Panc1 (cell line): ENCODE data around the gene TRIM43B.

DNA sequence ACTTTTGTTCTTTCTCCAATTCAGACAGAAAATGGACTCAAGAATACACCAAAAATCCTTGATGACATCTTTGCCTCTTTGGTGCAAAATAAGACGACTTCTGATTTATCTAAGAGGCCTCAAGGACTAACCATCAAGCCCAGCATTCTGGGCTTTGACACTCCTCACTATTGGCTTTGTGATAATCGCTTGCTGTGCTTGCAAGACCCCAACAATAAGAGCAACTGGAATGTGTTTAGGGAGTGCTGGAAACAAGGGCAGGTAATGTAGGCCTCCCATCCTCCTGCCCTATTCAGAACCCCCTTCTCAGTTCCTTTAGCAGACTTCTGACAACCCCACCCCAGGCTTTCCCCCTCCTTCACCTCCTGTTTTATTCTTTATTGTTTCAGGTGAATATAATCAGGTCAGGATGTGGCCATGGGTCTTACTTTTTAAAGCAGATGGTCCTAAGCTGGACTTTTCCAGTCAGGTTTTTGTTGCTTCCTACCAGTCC, 41.3 kb downstream of the KDM3A start:
- RRBS, 2 experiments: no CpG with 5 or more reads among the region's 2 CpGs

GRCh38 chr2:86622197-86622837, 1.3 kb downstream of the RNF103 start:
- RRBS, 2 experiments: 7% methylated on average over 2 of the region's 16 CpGs; no CpG with 5 or more reads in 1 of the 2 experiments

- RRBS, 2 experiments: no CpG with 5 or more reads among the region's 6 CpGs
Measured at GRCh38 chr2:86855900-86856302, 5.8 kb downstream of the CD8B start.

GRCh38 chr2:87469058-87470209, 278.5 kb upstream of the PLGLB2 start:
- RRBS, 2 experiments: 47 to 78% methylated on average over 1 of the region's 24 CpGs

GRCh38 chr2:87495135-87495669, 252.7 kb upstream of the PLGLB2 start:
- RRBS, 2 experiments: no CpG with 5 or more reads among the region's 8 CpGs

DNA sequence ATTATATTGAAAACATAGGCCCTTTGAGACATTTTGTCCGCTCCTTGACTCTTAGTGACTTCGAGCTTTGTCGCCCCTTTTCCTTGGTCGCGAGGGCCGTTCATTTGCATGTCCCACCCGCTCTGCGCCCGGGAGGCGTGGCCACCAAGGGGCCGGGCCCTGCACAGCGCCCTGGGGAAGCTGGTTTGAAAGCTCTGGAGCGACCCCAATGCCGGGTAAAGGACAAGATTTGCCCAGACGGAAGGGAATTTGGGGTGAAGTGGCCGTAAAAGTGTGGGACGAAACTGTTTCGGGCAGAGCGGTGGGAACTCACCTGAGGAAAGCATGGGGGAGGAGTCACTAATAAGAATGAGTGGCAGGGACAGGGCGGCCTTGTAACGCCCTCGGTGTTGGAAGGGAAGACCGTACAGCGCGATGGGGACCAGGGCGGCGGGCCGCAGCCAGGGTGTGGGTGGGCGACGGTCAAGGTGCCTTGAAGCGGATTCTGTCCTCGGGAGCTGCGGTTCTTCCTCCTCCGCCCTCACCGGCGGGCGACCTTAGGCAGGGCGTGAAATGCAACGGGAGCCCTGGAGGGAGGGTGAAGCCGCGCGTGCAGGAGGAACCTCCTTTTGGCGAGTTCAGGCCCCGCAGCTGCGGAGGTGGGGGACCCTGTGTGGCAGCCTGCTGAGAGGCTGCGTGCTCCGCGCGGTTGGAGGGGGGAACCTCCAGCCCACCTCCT, 38.8 kb downstream of the KRCC1 start:
- RRBS, 2 experiments: 1 to 10% methylated on average over 2 of the region's 49 CpGs

- RRBS, 2 experiments: no CpG with 5 or more reads among the region's 7 CpGs
Measured at GRCh38 chr2:88054138-88054742, 1.3 kb downstream of the KRCC1 start.

DNA sequence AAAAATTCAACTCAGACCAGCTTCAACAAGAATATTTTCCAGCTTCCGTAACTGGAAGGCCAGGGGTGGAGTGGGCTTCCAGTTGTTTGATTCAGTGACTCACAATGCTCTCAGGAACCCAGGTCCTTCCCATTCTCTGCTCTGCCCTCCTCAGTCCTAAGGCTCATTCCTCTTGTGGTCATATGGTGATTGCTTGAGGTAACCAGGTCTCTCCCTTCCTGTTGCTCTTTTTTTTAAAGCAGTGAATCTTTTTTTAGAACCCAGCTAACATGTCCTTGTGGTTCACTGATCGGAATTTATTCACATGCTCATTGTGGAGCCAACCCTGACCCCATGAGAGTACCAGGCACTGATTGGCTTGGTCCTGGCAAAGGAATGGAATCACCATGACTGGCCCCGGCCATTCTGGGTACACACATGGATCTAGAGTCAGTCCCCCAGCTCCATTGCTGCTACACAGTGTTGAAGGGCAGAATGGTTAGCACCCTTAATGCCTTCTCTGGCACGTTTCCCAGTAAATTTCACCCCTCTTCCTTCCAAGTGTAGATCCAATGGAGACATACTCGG, 7.4 kb downstream of the THNSL2 start:
- RRBS, 2 experiments: no CpG with 5 or more reads among the region's 5 CpGs

- RRBS, 2 experiments: no CpG with 5 or more reads among the region's 11 CpGs
Measured at GRCh38 chr2:88857181-88857750, 165.8 kb downstream of the RPIA start.

DNA sequence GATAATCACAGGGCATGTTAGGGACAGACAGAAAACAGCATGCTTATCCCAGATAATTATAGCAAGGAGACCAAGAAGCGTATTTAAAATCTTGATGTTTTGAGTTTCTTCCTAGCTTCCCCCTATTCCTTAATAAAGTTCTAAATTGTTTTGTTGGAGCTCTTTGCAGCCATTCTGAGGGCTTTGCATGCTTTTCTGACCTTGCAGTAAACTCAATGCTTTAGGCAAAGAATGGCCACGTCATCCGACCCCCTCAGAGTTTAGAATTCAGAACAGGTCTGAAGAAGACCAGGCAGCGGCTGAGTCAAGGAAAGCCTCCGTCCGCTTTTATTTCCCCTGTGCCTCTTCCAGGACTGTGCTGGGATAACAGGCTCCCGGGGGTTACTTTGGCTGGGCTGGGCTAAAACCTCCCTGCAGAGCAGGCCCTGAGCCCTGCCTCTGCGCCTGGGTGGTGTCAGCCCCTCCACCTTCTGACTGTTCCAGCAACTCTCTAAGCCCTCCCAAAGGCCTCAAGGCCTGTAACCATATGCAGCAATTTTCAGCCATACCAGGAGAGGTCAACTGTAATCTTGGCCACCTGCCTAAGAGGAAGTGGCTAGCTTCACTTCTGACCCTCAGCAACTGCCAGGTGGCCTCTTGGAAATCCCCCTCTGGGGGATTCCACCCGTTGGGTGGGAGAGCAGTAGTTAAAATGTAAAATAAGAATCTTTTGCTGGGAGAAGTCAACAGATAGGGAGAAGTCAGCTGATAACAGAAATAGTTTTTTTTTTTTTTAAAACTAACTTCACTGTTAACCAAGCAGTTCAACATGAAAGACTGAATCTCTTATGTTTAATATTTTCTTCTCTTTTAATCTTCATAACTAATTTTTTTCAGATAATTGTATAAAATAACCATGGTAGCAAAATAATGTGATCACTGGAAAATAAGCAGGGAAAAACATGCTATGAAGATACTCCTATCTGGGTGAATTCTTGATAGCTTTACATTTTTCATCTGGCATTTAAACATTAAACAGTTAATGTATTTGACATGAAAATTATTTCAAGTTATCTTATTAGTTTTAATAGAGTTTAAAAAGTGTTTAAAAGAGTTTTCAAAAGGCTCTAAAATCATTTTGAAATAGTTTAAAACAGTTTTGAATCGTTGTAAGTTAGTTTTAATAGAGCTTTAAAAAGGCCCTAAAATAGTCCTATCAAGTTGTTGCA, 166.7 kb downstream of the RPIA start:
- RRBS, 2 experiments: no CpG with 5 or more reads among the region's 10 CpGs

DNA sequence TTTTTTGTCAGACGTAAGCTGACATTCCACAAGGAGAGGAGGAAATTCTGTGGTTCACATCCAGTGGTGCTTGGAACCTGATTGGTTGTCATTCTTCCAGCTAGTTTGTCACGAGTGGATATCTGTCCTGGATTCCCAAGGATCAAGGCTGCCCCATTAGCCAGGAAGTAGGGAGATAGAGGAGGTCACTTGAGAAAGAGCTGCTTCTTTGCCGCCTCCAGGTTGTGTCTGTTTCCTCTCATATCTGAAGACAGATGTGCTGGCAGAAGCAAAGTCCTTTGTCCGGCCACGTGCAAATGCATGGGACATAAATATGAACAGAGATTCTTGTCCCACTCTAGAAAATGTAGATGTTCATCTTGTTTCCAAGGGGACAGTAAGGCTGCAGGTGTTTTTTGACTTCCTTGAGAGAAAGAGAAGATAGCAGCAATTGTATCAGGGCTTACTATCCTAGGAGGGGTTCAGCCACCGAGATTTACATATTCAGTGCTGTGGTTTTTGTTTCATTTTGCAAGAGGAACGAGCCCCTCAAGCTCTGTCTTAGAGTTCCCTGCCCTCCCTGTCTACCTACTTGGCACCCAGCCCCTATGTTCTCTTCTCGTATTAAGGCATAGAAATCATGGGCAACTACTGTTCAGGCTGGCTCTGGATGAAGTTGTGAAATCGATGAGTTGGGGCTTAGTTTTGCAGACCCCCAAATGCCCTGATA, 174.5 kb downstream of the RPIA start:
- RRBS, 2 experiments: no CpG with 5 or more reads among the region's 9 CpGs

DNA sequence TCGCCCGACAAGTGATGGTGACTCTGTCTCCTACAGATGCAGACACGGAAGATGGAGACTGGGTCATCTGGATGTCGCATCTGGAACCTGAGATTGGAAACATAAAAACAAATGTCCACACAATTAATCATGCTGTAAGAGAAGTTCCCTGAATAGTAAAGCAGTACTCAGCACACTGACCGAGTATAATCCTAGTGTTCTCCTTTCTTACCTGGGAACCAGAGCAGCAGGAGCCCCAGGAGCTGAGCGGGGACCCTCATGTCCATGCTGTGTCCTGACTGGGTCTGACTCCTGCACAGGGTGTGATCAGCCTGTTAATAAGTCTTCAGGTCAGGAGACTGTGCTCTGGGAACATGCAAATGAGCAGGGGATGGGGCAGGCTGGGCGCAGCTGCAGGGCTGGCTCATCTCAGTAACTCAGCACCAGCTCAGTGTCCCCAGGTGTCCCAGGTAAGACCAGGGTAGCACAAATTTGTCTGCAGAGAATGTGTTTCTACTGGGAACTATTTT, 349.0 kb downstream of the RPIA start:
- RRBS, 2 experiments: no CpG with 5 or more reads among the region's 7 CpGs

DNA sequence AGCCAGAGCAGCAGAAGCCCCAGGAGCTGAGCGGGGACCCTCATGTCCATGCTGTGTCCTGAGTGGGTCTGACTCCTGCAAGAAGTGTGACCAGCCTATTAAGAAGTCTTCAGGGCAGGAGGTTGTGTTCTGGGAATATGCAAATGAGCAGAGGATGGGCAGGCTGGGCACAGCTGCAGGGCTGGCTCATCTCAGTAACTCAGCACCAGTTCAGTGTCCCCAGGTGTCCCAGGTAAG, 354.9 kb downstream of the RPIA start:
- RRBS, 2 experiments: no CpG with 5 or more reads among the region's 1 CpG

DNA sequence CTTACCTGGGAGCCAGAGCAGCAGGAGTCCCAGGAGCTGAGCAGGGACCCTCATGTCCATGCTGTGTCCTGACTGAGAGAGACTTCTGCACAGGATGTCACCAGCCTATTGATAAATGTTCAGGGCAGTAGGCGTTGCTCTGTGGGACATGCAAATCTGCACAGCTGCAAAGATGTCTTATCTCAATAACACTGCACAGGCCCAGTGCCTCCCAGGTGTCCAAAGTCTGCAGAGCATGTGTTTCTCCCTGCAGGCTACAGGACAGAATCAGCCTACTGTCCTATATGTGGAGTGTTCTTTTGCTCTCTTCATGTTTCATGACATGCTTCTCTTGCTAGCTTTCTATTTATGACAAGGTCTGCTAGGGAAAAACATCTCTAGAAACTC, 522.4 kb downstream of the RPIA start:
- RRBS, 2 experiments: no CpG with 5 or more reads among the region's 1 CpG

DNA sequence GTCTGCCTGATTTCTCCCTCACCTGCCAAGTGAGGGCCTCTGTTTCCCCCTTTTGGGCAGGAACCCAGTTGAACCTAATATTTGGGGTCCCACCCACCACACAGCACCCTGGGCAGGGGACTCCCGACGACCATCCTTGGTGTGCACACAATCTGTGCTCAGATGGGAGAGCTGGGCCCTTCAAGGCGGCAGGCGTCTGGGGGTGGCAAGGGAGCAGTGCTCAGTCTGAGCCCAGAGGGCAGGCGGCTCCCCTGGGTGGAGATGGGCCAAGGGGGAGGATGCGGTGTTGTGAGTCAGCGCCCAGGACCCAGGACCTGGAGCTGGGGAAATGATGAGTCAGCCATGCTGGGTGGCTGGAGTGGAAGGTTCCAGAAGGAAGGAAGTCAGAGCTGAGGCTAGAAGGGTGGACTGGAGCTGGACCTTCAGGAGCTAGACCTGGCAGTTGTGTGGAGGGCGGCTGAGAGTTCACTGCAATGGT, 3.8 kb downstream of the PROM2 start:
- RRBS, 2 experiments: no CpG with 5 or more reads among the region's 8 CpGs

DNA sequence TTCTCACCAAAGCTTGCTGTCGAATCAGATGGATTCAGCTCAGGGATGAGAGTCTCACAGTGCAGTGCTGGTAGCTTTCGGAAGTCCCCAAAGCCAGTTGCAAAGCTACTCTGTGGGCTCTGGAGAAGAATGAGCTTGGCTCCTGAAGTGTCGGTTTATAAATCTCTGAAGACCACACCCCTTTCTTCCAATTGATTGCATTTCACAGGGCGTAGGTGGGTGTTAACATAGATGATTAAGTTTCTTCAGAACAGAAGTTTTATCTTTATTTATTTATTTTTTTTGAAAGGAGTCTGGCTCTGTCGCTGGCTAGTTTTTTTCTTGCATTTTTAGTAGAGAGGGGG, at the start of gene TRIM43B:
TRIM43B (minus strand) TSS at position 131 of the 344 bp plus-strand sequence.
- RRBS, 2 experiments: no CpG with 5 or more reads among the region's 5 CpGs

DNA sequence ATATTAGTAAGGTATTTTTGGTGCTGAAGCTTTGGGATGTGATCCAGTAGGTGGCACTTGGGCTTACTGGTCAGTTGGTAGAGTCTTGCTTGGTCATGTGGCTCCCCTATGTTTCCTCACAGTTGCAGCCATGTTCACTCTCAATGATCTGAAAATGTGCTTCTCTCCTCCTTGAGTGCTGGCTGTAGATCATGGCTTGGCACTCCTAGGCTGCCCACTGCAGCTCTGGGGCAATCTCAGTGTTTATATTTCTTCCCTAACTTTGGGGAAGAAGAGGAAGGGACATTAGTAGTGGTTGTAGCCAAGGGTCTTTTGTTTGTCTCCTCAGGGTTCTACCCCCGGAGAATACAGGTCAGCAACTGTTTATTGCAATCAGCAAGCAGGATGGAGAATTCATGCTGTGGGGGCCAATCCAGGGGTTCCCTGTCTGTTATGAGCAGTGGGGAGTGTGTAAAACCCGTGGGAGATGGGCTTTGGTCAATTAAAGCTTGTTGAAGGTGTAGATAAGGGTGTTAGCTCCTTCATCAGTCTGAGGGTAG, 163.1 kb downstream of the ANKRD36C start:
- RRBS, 2 experiments: no CpG with 5 or more reads among the region's 2 CpGs

DNA sequence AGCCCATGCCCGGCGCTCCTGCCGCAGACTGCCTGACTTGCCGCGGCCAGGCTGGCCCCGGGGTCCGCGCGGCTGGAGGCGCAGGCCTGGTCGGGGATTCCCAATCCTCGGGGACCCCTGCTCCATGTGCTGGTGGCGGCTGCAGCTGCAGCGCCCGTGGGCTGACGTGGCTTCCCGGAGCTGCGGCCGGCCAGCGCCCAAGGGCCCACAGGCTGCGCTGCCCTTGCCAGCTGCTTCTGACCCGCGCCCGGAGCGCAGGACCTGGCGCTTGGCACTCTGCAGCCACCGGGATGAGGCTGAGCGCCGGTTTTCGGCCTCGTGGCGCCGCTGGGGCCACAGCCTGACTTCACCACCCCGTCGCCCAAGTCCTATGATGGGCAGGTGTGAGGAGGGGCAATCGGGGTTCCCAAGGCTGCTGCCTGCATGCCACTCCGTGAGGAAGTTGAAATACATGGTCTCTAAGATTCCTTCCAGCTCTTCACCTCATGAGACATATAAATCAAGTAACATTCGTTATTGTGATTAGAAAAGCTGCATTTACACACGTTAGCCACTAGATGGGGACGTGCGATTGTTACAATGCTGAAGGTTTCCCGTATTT, 865 bp upstream of the ANKRD36C start:
- RRBS, 2 experiments: under 1 to 3% methylated on average over 8 of the region's 42 CpGs

GRCh38 chr2:96062971-96063483, 28.3 kb upstream of the GPAT2 start:
- RRBS, 2 experiments: no CpG with 5 or more reads among the region's 6 CpGs

DNA sequence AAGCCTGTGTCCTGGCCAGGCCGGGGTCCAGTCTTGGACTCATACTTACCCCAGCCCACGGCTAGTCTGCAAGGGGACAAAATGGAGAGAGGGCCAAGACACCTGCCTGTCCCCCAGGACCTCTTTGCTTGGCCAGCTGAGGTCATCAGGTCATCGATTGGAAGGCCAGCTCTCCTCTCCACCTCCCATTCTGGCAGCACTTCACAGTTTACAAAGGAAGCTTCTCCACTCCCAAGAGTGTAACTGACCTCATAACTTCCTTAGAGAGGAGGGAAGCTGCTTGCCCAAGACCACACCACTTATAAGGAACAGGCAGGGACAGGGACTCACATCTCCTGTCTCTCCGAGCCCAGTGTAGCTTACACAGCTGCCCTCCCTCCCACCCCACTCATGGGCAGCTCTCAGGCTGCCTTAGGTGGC, 33.6 kb downstream of the ADRA2B start:
- RRBS, 2 experiments: no CpG with 5 or more reads among the region's 4 CpGs